ENCODE data around the genes RBMS3 and TGFBR2.

GRCh38 chr3:27376022-27376860 lies 7.1 kb upstream of the NEK10 start:
- PRO-cap, 7 experiments, result no peak in any of the 7 experiments

DNA sequence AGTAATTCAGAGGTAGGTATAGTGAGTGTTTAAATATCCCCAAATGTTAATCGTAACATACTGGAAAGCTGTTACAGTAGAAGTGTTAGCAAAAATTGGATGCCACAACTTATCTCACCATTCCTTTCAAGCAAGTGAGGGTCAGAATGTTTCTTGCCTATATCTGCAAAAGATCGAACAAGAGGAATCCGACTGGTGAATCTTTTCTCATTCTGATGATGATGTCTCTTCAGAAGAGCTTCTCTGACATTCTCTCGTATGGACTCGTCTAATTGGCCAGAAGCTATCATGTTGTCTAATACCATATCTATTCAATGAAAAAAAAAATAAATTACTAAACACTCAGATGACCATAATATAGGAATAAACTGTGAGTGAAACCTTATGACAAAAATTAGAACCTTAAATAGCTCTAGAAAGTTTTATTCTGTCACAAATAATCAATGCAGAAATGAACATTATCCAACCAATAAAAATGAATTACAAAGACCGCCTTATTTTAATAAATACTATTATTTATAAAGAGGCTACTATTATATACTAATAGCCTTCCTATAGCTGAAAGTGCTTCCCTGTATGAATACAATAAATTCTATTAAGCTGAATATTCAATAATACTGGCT lies 50.3 kb downstream of the SLC4A7 start:
- PRO-cap, 7 experiments, result no peak in any of the 7 experiments

DNA sequence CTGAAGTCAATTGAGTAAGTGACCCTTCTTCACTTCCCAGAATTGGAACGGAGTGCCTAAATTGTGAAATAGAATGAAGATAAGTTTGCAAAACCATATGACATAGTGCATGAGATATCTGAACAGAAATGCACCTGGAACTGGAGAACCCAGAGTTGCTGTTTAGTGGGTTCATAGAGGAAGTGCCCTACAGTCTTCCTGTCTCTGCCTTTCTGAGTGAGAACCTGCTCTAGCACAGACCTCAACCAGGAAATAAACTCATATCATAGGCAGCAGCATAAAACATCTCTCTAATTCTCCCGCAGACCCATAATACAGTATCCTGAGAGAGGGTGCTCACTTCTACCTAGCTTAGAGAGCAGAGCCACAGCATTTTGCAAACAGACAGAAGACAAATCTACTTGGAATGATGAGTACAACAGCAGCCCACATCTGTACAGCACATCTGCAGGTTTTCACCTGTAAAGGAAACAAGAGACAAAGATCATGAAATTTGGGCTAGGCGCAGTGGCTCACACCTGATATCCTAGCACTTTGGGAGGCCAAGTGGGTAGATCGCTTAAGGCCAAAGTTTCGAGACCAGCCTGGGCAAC lies 82.7 kb downstream of the EOMES start:
- PRO-cap, 7 experiments, result peak in 2 of 7 experiments; most common plus-strand start position 261 of the sequence (in 1); most common minus-strand start position 129 of the sequence (in 1)

- PRO-cap, 7 experiments, result peak in 2 of 7 experiments; most common minus-strand start chr3:27905741 (in 2)
These were observed 183.5 kb upstream of the EOMES start for GRCh38 chr3:27905585-27906038.

DNA sequence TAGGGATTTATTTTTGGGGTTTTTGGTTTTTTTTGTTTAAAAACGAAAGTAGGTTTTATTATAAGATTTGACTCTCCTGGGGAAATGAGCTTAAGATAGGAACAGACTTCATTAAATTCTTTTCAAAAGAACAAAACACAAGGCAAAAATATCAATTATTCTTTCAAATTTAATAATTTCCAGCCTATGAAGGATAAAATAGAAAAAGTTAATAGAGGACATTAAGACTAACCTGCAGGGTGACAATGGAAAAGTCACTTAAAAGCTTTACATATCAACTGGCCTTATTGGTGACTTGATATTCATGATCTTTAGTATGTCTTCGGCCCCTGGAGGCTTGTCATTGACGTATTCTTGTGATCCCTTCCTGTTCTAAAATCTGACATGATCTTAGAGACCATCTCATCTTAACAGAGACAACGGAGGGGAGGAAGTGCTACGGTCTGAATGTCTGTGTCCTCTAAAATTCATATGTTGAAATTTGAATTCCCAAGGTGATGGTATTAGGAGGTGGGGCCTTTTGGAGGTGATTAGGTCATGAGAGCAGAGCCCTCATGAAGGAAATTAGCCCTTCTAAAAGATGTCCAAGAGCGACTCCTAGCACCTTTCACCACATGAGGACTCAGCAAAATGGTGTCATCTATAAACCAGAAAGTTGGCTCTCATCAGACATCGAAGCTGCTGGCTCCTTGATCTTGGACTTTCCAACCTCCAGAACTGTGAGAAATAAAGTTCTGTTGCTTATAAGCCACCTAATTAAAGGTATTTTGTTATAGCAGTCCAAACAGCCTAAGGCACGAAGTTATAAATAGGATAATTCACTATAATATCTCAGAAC lies 233.3 kb upstream of the CMC1 start:
- PRO-cap, 7 experiments, result peak in 1 of 7 experiments; most common plus-strand start position 413 of the sequence (in 1)

- PRO-cap, 7 experiments, result no peak in any of the 7 experiments
These were observed 104.6 kb upstream of the CMC1 start for GRCh38 chr3:28136812-28137228.

DNA sequence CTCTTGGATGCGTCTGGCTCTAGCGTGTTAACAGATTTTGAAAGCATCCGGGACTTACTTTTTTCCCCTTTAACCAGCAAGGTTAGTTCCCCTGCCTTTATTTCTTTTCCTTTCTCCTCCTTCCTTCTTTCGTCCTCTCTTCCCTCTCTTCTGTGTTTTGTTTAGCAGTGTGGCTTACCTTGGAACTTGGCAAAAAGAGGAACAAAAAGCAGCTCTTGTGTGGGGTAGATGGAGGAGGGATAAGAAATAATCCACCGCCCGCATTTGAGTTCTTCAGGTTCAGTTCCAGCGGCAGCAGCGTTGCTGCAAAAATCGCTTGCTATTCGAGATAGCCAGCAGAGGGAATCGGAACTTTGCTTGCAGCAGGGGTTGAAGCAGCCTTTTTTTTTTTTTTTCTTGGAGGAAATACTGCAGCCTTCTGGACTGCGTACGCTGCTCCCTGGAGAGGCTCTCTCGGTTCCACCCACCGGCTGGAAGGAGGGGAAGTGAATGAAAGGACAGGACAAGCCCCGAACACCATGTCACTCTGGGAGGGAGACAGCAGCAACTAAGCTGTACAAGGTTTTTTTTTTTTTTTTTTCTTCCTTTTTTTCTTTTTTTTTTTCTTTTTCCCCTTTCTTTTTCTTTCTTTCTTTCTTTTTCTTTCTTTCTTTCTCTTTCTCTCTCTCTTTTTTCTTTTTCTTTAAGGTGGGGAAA lies at the start of gene RBMS3:
Gene RBMS3 (plus strand): TSS at position 519 of the 696 bp plus-strand sequence.
- PRO-cap, 7 experiments, result no peak in any of the 7 experiments

- PRO-cap, 7 experiments, result no peak in any of the 7 experiments
These were observed 472 bp downstream of the RBMS3 start for GRCh38 chr3:29281249-29281836.

- PRO-cap, 7 experiments, result peak in 1 of 7 experiments; most common plus-strand start chr3:29282209 (in 1); most common minus-strand start chr3:29282059 (in 1)
These were observed 1.1 kb downstream of the RBMS3 start for GRCh38 chr3:29282004-29282349.

DNA sequence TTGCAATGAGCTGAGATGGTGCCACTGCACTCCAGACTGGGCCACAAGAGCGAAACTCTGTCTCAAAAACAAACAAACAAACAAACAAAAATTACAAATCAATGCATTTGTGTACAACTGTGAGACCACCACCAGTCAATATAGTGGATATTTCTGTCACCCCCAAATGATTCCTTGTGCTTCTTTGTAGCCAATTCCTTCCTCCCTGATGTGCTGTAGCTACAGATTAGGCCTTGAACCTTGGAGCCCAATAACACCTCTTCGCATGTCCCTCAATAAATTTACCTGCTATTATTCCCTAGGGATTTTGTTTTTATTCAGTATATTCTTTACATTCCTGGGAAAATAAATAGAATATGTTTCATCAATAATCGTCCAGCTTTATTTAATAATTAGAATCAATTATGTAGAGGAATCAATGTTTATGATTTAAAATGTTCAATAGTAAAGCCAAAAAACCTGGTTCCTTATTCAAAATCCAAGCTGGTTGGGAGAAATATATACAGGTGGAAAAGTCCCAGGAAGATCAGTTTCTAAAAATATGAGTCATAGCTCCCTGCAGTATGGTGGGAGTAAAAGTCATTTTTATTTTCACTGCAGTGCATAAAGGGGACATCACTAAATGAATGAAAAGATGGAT lies 335.7 kb downstream of the RBMS3 start:
- PRO-cap, 7 experiments, result no peak in any of the 7 experiments

- PRO-cap, 7 experiments, result no peak in any of the 7 experiments
These were observed 317.0 kb upstream of the TGFBR2 start for GRCh38 chr3:30289351-30289784.

GRCh38 chr3:30354189-30354563 lies 252.2 kb upstream of the TGFBR2 start:
- PRO-cap, 7 experiments, result peak in 2 of 7 experiments; most common plus-strand start chr3:30354414 (in 2)

GRCh38 chr3:30519055-30519283 lies 87.4 kb upstream of the TGFBR2 start:
- PRO-cap, 7 experiments, result no peak in any of the 7 experiments

DNA sequence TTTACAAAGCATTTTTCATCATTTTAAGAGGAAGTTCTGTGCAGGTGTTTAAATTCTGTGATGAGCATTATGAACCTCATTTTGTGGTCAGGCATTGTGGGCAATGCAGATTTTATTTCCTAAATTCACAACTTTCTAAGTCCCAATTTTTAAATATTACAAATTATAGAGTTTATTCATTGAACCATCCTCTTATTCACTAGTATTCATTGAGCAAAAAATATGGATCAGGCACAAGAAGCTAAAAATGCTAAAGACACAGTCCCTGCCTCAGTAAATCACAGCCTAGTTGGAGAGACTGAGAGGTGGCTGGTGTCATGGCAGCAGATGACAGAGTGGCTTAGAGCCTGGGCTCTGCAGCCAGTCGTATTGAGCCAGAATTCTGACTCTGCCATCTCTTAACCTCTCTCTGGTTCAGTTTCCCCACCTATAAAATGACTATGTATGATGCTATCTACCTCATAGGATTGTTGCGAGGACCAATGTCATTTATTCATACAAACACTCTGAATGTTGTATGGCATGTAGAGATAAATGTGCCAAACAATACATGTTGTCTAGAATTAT lies 7.5 kb upstream of the TGFBR2 start:
- PRO-cap, 7 experiments, result no peak in any of the 7 experiments

DNA sequence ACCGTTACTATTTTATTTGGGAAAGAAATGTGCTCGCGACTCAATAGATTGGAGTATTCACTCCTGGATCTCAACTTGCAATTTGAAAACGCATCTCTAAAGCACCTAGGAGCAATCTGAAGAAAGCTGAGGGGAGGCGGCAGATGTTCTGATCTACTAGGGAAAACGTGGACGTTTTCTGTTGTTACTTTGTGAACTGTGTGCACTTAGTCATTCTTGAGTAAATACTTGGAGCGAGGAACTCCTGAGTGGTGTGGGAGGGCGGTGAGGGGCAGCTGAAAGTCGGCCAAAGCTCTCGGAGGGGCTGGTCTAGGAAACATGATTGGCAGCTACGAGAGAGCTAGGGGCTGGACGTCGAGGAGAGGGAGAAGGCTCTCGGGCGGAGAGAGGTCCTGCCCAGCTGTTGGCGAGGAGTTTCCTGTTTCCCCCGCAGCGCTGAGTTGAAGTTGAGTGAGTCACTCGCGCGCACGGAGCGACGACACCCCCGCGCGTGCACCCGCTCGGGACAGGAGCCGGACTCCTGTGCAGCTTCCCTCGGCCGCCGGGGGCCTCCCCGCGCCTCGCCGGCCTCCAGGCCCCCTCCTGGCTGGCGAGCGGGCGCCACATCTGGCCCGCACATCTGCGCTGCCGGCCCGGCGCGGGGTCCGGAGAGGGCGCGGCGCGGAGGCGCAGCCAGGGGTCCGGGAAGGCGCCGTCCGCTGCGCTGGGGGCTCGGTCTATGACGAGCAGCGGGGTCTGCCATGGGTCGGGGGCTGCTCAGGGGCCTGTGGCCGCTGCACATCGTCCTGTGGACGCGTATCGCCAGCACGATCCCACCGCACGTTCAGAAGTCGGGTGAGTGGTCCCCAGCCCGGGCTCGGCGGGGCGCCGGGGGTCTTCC lies at the start of gene TGFBR2:
Gene TGFBR2 (plus strand): TSS at position 458 of the 880 bp plus-strand sequence.
- PRO-cap, 7 experiments, result peak in 7 of 7 experiments; most common plus-strand start position 458 of the sequence (in 6); most common minus-strand start position 153 of the sequence (in 1)

DNA sequence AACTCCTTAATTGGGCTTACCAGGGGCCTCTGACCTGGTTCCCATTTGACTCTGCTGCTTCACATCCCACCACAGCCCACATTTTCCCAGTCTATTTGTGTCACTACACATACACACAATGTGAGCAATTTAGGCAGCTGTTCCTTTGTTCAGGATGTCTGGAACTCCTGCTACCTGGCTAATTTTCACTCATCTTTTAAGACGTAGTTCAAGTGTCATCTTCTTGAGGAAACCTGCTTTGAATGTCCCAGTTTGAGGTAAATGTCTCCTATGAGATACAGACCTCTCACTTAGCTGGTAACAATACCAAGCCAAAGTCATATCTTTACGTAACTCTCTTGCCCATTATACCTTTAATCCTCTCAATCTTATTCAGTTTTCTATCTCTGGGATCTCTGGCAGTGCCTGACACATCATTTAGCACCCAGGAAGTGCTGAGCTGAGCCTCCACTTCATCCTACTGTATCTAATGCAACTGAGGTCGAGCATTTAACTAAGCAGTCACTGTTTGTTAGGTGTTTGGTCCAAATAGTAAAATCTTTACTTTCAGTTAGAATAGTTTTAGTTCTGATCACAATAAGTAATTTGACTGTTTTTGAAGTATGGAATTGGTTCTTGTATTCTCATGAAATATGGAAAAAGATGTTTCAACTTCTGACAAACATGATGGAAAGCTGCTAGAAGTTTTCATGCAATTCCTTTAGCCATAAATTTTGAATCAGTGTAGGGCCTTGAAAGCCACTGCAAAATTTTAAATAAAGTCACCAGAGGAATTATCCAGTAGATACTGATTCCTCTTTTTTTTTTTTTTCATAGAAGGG lies 4.6 kb downstream of the TGFBR2 start:
- PRO-cap, 7 experiments, result peak in 3 of 7 experiments; most common plus-strand start position 375 of the sequence (in 1); most common minus-strand start position 464 of the sequence (in 2)

GRCh38 chr3:30646198-30646595 lies 39.8 kb downstream of the TGFBR2 start:
- PRO-cap, 7 experiments, result no peak in any of the 7 experiments

GRCh38 chr3:31624721-31625197 lies 92.0 kb downstream of the STT3B start:
- PRO-cap, 7 experiments, result no peak in any of the 7 experiments

DNA sequence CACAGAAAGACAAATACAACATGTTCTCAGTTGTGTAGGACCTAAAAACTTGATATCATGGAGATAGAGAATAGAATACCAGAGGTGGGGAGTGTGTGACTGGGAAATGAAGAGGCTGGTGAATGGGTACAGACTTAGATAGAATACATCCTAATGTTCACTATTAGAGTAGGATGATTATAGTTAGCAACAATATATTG lies 121.8 kb downstream of the STT3B start:
- PRO-cap, 7 experiments, result no peak in any of the 7 experiments

GRCh38 chr3:31704864-31705296 lies 172.2 kb downstream of the STT3B start:
- PRO-cap, 7 experiments, result no peak in any of the 7 experiments